WTC11 (cell line): ENCODE results near the genes FOXD4L3 and PIP5K1B.

DNA sequence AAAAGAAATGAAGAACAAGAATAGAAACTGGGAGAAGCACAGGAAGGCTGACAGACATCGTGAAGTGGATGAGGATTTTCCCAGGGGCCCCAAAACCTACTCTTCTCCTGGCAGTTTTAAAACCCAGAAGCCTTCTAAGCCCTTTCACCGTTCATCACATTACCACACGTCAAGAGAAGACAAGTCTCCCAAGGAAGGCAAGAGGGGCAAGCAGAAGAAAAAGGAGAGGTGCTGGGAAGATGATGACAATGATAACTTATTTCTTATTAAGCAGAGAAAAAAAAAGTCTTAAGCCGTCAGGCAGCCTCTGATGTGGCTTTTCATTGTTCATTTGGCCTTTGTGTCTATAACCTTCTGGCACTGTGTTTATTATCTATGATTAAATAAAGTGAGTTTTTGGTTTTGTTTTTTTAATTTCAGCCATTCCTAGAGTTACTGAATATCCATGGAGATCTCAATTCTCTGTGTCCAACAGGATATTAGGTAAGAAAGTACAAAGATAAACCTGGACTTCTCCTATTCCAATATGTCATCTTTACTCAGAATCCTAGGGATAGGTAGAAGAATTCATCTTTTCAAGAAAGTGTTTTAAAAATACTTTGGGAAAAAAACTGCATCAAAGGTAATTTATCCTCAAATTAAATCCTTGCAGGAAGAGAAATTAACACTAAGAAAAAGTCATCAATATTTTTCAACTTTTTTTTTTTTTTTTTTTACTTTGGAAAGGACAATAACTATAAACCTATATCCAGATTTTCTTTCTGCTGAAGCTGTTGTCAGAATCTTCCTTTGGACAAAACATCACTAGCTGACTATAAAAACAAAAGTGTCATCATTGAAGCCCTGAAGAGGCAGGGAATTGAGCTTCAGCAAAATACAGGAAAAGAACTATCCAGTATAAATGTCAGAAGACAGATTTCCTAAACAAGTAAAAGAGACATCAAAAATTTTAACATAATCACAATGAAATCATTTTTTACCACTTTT is 65.2 kb upstream of the GRHPR start:
- PRO-cap, result no peak

DNA sequence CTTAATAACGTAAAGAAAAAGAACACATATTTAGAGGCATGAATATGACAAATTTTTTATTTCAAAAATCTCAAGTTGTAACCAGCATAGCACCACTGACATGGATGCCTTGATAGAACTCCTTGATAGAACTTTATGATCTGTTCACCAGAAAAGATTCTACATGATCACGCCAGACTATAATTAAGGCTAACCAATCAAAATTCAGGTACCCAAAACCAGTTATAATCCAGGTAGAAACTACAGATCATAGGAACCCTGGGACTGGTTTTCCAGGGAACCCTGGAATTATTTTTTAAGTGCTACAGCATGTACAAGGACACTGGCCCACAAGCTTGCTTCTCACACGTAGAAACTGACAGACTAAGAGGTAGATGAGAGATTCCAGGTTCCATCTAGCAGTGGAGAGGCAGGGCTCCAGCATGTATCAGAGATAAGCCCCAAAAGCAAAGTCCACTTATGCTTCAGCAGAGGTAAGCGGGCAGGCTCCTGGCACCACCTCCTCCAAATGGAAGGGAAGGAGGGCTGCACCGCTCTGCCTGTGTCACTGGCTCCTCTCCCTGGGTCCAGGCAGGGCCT is 15.7 kb downstream of the GRHPR start:
- PRO-cap, result no peak

DNA sequence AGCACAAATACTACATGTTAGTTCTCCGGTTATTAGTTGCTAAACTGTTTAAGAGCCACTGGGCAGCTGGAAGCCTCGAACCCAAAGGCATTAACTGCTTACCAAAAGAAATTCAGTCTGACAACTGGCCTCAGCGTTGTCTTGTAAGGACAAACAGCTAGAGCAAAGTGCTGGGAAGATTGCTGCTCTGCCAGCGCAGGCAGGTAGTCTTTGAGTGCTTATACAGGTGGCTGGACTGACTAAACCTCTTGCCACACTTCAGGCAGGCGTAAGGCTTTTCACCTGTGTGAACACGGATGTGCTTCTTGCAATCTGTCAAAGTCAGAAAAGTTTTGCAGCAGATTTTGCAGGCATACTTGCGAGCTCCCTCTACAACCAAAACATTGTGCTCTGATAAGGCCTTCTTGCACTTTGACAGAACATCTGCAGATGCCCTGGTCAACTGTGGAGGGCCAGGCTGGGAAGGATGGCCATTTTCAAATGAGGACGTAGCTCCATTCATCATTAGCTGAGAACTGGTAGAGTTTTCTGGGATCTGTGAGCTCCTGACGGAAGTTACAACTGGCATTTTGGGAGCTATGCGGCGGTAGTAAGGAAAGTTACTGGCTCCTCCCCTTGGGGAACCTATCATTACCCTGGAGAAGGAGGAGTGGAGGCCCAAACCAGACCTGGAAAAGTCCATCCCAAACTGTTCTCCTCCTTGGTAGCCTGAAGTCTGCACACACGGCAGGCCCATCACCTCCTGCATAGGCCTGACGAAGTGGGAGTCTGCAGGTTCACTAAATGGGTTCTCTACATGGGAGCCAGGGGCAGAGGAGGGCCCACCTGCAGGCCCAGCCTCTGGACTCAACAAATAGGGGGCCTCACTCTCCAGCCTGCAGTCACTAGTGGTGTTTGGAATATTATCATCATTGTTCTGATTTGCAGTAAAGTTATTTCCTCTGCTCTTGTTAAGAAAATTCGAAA is 18.1 kb downstream of the GRHPR start:
- PRO-cap, result no peak

GRCh38 chr9:37752787-37753034 is 894 bp upstream of the TRMT10B start:
- PRO-cap, result no peak

DNA sequence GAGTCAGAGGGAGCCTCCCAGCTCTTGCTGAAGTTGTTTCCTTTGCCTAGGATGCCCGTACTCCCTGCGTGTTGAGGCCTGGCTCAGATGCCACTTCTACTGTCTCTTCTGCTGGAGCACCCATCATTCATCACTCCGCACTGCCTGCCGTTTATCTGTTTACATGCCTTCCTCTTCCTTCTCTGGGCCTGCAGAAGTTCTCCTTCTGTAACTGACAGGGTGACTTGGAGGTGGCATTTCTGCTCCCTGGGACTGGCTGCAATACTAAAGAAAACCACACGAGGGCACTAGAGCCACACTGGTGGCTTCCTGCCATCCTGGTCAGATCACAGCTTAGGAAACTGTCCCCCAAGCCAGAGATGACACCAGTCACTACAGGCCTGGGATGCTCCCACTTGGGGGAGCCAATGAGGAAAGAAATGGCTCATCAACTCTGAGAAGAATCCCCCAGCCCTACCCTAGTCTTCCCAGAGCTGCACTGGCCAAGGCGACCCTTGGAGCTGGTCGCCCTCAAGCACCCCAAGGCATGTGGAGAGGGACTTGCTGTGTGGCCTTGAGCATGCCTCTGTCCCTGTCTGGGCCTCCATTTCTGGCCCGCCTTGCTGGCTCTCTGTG is 9.7 kb upstream of the SLC25A51 start:
- PRO-cap, result no peak

DNA sequence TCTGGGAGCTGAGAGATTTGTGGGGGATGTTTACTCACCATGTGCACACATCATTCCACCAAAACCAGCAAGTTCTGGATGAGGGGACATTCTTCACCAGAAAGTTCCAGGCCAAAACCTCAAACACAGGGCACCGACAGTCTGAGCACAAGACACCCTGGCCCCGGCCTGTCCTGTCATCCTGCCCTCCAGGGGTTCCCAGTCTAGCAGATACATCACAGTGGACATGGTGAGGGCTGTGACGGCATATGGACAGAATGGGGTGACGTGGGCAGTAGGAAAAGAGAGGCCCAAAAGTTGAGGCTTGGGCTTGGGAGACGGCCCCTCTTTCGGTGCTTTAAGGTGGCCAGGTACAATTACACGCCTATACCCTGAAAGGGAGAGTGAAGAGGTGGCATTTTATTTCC is 64.1 kb downstream of the SHB start:
- PRO-cap, result no peak

- PRO-cap, result unidirectional peak, plus-strand start at chr9:38068112; unidirectional peak, plus-strand start at chr9:38068318; unidirectional peak, plus-strand start at chr9:38068385
These were observed 747 bp downstream of the SHB start for GRCh38 chr9:38068006-38068953.

DNA sequence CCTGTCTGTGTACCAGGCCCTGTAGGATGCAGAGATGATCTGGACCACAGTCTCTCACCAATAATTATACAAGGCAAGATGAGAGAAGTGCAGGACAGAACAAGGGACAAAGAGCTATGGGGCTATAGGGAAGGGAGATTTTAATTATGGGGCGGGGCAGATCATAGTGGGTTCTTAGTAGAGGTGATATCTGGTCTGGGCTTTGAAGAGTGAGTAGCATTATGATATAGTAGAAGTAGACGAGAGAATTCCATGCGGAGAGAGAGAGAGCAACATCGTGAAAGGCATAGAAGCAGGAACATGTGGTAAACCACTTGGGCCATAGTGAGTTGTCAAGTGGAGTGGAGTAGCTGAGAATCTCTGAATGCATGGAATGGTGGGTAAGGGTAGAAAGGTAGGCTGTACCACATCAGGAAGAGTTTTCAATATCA is 4.3 kb upstream of the SHB start:
- PRO-cap, result no peak

- PRO-cap, result no peak
These were observed 81.0 kb upstream of the ALDH1B1 start for GRCh38 chr9:38311247-38312199.

DNA sequence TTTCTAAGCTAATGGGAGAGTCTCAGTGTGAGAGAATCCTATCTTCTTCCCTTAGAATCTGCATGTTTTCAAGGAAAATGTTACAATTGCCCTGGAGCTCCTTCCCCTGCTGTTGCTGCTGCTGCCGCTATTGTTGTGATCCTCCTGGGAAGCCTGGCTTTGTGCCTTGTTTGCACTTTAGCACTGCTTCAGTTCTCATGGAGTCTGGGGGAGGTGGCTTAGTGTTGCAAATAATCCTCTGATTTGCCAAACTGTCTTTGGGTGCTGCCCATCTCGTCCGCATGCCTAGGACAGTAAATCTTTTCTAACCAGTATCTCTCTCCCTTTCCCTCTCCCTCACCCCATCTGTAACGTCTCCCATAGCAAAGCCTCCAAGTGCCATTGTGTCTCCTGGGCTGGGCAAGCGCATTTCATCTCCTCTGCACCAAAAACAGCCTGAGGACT is 30.3 kb downstream of the FAM240B start:
- PRO-cap, result bidirectional peak, plus-strand start at position 311 of the sequence, minus-strand start at position 132 of the sequence

DNA sequence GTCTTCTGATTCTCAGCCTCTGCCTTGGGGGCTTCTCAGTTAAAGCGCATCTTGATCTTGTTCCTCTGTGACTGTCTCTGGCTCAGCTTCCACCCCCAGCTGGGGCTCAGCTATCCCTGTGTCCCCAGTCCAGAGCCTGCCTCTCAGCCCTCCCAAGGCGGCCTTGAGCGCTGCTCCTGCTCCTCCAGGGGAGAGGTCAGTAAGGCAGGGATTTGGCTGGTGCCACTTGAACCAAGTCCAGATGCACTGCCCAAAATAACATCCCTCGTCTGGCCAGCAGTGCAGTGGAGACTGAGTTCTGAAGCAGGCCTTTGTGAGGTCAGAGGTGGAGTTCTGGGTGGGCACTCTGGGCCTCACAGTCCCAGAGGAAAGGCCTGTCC is 629.8 kb downstream of the FOXD4L6 start:
- PRO-cap, result no peak

GRCh38 chr9:41359079-41359630 is 170.0 kb upstream of the ZNG1F start:
- PRO-cap, result no peak

DNA sequence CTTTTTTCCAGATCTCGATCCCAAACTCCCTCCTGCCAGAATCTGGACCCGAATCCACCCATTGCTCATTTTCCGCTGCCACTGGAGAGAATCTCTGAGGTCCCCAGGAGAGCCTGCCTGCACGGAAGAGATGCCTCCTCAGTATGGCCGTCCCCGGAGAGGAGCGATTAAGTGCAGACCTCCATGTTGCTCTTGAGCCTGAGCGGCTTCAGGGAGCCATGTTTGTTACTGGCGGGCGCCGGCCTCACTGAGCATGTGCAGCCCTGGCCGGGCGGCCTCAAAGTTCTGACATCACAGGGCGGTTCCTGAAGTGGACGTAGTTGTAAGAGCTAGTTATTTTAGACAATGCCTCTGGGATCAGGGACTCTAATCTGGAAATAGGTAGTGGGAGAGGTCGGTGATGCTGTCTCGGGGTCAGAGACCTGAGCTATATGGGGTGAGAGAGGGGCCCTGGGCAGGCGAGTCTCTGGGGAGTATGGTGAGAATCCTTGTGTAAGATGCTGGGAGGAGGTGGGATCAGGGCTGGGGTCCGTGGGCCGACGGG is 542.1 kb downstream of the SPATA31A6 start:
- PRO-cap, result no peak

DNA sequence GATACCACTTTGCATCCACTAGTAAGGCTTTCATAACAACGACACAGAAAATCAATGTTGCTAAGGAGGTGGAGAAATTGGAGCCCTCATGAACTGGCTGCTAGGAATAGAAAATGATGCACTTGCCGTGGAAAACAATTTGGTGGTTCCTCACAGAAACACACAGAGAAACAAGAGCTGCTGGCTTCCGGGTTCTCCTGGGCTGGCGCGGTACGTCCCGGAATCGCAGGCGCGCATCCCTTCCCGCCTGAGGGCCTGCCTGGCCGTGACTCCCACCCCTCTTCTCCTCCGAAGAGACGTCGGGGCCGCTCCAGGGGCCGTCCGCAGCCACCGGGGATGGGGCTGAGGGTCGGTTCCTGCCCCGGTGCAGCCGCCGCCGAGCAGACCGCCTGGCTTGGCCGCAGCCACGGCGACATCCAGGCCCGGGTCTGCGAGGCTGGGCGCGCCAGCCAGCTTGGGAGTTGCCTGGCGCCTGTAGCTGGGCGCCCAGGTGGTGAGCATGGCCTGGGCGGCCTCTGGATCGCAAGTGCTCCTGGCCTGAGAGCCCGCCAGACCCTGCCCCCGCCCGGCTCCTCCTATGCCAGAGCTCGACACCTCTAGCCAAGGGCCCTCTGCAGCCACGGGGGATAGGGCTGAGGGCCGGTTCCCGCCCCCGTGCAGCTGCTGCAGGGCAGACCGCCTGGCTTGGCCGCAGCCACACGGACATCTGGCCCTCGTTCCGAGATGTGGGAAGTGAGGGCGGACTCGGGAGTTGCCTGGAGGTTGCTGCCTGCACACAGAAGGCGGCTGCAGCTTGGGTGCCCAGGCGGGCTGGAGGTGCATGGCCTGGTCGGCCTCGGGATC is 1647.5 kb downstream of the SPATA31A7 start:
- PRO-cap, result no peak

DNA sequence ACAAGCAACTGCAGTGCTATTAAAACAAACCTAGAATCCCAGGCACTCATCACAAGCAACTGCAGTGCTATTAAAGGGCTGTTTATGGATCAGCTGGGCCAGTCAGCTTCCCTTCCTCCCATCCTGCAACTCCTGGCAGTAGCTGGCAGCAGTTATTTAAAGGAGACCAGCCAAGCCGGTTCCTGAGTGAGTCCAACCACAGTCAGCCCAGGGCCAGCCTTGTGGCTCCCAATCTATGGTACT is 1673.5 kb downstream of the SPATA31A7 start:
- PRO-cap, result no peak

DNA sequence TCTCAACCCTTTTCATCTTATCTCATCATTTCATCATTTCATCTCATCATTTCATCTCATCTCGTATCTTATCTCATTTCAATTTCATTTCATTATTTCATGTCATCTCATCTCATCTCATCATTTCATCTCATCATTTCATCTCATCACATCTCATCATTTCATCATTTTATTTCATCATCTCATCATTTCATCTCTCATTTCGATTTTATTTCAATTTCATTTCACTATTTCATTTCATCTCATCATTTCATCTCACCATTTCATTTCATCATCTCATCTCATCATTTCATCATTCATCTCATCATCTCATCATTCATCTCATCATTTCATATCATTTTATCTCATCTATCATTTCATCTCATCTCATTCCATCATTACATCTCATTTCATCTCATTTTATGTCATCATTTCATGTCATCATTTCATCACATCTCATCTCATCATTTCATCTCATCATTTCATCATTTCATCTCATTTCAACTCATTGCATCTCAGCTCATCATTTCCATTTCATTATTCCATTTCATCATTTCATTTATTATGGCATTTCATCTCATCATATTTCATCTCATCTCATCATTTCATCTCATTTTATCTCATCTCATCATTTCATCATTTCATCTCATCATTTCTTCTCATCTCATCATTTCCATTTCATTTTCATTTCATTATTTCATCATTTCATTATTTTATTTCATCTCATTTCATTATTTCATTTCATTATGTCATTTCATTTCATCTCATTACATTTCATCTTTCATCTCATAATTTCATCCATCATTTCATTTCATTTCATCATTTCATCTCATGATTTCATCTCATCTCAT is 77.1 kb downstream of the FOXD4L4 start:
- PRO-cap, result no peak

GRCh38 chr9:68302523-68302988 is at the start of gene FOXD4L3:
FOXD4L3 (plus strand) TSS chr9:68302867.
- PRO-cap, result no peak

DNA sequence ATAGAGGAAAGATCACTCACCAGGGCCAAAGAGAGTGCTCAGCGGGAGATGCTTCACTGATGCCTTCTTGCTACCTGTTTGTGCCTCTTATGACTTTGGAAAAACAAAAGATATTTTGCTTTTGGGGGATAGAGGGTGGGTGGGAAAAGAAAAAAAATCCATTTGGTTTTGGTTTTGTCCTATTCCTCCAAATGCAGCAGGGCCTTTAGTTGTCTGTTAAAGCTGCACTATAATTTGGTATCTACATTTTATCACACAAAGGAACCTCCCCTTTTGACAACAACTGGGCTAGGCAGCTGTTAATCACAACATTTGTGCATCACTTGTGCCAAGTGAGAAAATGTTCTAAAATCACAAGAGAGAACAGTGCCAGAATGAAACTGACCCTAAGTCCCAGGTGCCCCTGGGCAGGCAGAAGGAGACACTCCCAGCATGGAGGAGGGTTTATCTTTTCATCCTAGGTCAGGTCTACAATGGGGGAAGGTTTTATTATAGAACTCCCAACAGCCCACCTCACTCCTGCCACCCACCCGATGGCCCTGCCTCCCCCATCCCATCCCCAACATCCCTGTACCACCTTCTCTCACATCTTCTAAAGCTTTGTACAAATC is 10.9 kb downstream of the TMEM252 start:
- PRO-cap, result no peak

DNA sequence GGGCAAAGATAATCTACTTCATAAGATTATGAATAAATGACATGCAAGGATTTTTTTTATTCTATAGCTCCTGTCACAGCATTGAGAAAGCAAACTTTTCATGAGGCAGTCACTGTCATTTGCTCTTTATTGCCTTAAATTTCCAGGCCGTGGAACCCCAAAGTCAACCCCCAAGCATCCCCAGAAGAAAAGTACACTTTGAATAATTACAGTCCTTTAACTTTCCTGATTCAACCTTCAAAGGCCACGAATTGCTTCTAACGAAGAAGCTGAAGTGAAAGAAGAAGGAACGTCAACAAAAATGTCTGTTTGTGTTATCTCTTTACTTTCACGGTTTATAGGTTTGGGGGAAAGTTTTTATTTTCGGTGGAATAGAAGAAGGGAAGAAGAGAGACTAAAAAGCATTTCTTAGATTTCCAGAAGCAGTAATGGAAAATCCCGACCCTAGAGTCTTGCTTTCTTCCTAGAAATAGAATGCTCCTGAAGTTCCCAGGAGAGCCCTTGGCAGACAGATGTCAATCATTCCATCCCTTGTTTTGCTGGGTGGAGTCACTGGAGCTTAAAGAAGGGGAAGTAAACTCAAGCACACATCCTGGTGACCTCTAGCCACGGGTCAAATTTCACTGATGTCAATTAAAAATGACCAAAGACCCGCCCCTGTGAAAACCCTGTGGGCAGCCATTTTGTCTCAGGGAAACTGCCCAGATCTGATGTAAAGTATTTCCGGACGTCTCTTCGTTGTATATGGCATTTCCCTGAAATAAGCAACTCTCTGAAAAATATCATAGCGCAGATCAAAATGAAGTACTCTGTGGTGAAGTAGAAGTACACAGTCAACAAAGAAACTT is 61.4 kb upstream of the PIP5K1B start:
- PRO-cap, result no peak

GRCh38 chr9:68704448-68705326 is at the start of gene PIP5K1B:
PIP5K1B (plus strand) TSS chr9:68705240.
- PRO-cap, result bidirectional peak, plus-strand start at chr9:68704830, minus-strand start at chr9:68704808; bidirectional peak, plus-strand start at chr9:68705274, minus-strand start at chr9:68705117